ENCODE measurements around the genes PTK7, CRIP3, ZNF318 and RSPH9.

- PRO-cap, 6 experiments, result no peak in any of the 6 experiments
- RAMPAGE, long total RNA, 2 experiments, result no peak in any of the 2 experiments
- RRBS, result no CpG with 5 or more reads among the region's 4 CpGs
Measured at GRCh38 chr6:42923752-42924215, 5.5 kb upstream of the CNPY3 start.

DNA sequence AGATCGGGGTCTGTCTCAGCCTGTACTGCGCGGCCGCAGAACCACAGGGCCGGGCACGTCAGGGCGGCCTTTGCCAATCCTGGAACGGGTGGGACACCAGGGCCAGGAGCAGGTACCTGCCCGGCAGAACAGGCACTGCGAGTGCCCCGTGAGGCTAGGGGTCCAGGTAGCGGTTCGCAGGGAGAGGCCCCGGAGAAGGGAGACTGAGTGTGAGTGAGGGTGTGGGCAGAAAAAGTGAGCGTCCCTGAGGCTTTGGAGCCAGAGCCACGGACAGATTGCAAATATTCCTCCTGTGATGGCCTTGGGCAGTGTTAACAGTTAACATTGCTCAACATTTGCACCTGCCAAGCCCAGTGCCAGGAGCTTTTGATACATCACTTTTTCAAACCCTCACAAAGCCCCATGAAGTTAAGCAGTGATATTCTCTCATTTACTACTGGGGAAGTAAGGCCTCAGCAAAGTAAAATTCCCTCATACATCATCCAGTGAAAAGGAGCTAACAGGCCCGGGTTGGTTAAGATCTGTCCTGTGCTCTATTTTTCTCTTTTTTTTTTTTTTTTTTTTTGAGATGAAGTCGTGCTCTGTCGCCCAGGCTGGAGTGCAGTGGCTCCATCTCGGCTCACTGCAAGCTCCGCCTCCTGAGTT is 575 bp downstream of the GNMT start:
- PRO-cap, 6 experiments, result no peak in any of the 6 experiments
- RAMPAGE, long total RNA, 2 experiments, result no peak in any of the 2 experiments
- RRBS, result 21% methylated on average over 13 of the region's 21 CpGs

DNA sequence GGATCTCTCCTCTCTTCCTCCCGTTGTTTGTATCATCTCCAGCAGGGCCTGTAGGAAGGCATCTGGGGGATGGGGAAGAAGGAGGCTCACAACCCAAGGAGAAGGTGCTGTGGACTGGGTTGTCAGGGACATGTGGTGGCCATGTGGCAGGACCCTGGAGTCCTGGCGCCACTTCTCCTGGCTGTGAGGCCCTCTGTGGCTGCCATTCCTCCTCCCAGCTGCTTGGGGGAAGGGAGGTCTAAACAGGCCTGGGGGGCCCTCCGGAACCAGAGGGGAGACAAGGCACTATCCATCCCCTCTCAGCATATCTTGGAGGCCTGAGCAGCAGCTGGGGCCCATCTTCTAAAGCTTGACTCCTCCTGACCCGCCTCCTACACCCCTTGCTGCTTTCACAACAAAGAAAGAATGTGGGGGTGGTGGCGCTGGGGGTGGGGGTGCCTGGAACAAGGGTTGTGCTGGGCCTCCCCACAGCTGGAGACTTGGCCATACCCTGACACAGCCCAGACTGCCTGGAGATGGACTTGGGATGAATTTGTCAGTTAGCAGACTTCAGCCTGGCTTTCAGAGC is 824 bp upstream of the PTK7 start:
- PRO-cap, 6 experiments, result no peak in any of the 6 experiments
- RAMPAGE, long total RNA, 2 experiments, result no peak in any of the 2 experiments
- RRBS, result no CpG with 5 or more reads among the region's 5 CpGs

GRCh38 chr6:43075781-43076956 is at the start of gene PTK7:
TSS of gene PTK7 (plus strand) at chr6:43076314.
- PRO-cap, 6 experiments, result peak in 6 of 6 experiments; most common plus-strand start chr6:43076281 (in 3); most common minus-strand start chr6:43076166 (in 2)
- RAMPAGE, long total RNA, 2 experiments, result no peak in any of the 2 experiments
- RRBS, result under 1% methylated on average over 47 of the region's 102 CpGs

- PRO-cap, 6 experiments, result no peak in any of the 6 experiments
- RAMPAGE, long total RNA, 2 experiments, result no peak in any of the 2 experiments
- RRBS, result 0% methylated on average over 1 of the region's 14 CpGs
Measured at GRCh38 chr6:43129437-43130089, 41.5 kb upstream of the SRF start.

GRCh38 chr6:43225504-43226463 is 3.5 kb downstream of the DNPH1 start:
- PRO-cap, 6 experiments, result no peak in any of the 6 experiments
- RAMPAGE, long total RNA, 2 experiments, result no peak in any of the 2 experiments
- RRBS, result no CpG with 5 or more reads among the region's 21 CpGs

- PRO-cap, 6 experiments, result no peak in any of the 6 experiments
- RAMPAGE, long total RNA, 2 experiments, result no peak in any of the 2 experiments
- RRBS, result no CpG with 5 or more reads among the region's 9 CpGs
Measured at GRCh38 chr6:43262103-43262664, 18.9 kb downstream of the TTBK1 start.

- PRO-cap, 6 experiments, result peak in 6 of 6 experiments; most common plus-strand start chr6:43308368 (in 2); most common minus-strand start chr6:43308823 (in 5)
- RAMPAGE, long total RNA, 2 experiments, result start-site peak on the minus strand in 1 of 2 experiments, at chr6:43308798-43308807 at its widest, 39 reads per replicate
- RRBS, result no CpG with 5 or more reads among the region's 43 CpGs
Measured at GRCh38 chr6:43308257-43309193, at the start of gene CRIP3. TSS of gene CRIP3 (minus strand) at chr6:43308826.

DNA sequence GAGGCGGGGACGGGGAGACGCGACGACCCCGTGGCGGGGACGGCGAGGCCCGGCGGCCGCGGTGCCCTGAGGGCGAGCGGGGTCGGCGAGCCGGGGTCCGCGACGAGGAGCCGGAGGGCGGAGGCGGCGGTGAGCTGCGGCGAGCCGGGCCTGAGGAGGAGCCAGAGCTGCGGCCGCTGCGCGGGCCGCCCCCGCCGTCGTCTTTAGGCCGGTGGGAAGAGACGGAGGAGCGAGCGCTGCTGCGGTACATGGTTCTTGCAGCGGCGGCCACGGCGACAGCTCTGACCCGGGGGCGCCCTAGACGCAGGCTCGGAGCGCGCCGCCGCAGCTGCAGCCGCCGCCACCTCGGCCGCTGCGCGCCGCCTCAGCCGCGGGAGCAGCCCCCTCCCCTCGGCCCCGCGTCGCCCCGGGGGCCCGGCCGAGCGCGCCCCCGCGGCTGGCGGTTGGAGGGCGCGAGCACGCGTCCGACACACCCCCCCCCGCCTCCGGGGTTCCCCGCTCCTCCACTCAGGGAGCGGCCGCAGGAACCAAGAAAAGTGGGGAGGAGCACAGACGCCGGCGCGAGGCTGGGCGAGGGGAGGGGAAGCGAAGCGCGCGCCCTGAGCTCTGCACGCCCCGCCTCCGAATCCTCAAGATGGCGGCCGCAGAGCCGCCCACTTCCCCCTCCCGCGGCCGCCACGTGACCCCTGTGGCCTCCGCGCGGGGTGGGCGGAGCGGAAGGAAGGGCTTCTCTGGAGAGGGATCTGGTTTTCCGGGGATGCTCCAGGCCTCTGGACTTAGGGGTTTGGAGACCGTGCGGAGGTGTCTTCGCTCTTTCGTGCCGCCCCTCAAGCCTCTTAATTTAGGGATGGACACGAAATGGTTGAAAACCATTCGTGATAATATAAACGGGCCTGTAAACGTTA is at the start of gene ZNF318:
ZNF318 (minus strand) TSS at position 532 of the 905 bp plus-strand sequence.
- PRO-cap, 6 experiments, result peak in 6 of 6 experiments; most common plus-strand start position 206 of the sequence (in 4); most common minus-strand start position 283 of the sequence (in 5)
- RAMPAGE, long total RNA, 2 experiments, result no peak in any of the 2 experiments
- RRBS, result under 1% methylated on average over 57 of the region's 118 CpGs

DNA sequence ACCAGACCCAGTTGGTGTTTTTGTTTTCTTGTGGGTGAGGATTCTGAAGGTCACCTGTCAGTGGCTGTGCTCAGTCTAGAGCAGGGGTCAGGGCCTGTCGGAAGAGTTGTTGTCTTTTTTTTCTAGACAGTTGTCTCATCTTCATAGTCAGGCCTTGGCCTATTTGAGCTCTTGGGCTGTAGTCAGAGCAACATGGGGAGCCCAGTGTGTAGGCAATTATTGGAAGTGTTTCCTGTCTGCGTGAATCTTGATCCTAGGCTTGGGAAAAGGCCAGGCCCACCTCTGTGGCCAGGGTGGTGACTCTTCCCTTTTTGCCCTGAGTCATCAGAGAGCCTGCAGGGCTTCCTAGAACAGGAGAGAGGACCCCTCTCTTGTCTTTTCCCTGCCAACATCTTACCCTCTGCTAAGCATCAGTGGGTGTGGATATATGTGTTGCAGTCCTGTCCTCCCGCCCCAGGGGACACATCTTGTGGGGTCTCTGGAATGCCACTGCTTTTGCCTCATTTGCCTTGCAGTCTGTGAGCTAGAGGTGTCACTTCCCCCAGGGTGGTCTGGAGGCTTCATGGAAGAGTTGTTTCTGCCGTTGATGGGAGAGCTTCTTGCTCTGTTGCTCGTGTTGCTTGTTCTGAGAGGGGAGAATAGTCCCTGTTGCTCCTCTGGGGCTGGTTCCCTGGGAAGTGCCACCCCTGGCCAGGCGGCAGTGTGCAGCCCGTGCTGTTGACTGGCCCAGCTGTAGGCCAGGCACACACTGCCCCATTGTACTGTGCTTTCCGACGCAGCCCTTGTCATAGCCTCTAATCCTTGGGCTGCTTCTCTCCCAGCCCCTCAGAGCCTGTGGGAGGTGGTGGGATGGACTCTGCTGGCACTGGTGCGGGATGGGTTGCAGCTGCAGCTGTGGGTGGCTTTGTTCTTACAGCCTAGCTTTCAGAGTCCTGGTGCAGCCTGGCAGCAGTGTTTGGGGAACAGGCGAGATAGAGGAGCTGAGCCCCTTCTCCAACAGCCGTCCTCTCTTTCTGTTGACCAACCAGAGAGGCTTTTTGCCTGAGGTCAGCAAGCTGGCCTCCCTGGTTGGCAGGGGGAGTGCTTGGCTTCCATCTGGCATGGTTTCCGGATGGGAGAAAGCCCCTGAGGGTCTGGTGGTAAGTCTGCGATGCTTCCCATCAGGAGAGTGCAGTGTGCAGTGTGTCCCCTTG is 11.7 kb downstream of the TJAP1 start:
- PRO-cap, 6 experiments, result no peak in any of the 6 experiments
- RAMPAGE, long total RNA, 2 experiments, result no peak in any of the 2 experiments
- RRBS, result no CpG with 5 or more reads among the region's 14 CpGs

- PRO-cap, 6 experiments, result no peak in any of the 6 experiments
- RAMPAGE, long total RNA, 2 experiments, result no peak in any of the 2 experiments
- RRBS, result 4% methylated on average over 7 of the region's 30 CpGs
Measured at GRCh38 chr6:43510592-43511292, 596 bp upstream of the LRRC73 start.

GRCh38 chr6:43528116-43528851 is 11.4 kb downstream of the POLR1C start:
- PRO-cap, 6 experiments, result no peak in any of the 6 experiments
- RAMPAGE, long total RNA, 2 experiments, result no peak in any of the 2 experiments
- RRBS, result no CpG with 5 or more reads among the region's 1 CpG

DNA sequence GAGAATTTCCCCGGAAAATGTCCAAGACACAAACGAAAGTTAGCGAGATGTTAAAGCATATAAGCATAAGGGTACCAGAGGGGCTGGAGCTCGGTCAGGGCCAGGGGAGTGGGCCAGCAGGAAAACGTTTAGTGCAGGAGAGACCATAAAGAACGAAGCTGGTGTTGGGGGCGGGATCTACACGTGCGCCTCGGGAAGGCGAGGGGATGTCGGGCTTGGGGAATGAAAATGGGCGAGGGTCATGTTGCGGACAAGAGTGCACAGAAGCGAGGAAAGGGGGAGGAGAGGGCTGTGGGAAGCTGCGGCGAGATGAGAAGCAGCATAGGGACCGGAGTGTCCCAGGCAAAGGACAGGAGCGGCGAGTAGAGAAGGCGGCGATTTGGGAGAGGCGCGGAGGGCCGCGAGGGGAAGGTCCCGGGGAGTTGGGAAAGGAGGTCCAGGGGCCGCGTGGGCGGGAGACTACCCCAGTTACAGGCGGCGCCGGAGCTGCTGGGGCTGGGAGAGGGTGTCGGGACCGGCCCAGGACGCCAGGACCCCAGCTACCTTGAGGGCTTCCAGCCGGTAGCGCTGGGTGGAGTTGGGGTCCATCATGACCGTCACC is 521 bp downstream of the XPO5 start:
- PRO-cap, 6 experiments, result peak in 1 of 6 experiments; most common plus-strand start position 365 of the sequence (in 1)
- RAMPAGE, long total RNA, 2 experiments, result no peak in any of the 2 experiments
- RRBS, result 1% methylated on average over 18 of the region's 39 CpGs

DNA sequence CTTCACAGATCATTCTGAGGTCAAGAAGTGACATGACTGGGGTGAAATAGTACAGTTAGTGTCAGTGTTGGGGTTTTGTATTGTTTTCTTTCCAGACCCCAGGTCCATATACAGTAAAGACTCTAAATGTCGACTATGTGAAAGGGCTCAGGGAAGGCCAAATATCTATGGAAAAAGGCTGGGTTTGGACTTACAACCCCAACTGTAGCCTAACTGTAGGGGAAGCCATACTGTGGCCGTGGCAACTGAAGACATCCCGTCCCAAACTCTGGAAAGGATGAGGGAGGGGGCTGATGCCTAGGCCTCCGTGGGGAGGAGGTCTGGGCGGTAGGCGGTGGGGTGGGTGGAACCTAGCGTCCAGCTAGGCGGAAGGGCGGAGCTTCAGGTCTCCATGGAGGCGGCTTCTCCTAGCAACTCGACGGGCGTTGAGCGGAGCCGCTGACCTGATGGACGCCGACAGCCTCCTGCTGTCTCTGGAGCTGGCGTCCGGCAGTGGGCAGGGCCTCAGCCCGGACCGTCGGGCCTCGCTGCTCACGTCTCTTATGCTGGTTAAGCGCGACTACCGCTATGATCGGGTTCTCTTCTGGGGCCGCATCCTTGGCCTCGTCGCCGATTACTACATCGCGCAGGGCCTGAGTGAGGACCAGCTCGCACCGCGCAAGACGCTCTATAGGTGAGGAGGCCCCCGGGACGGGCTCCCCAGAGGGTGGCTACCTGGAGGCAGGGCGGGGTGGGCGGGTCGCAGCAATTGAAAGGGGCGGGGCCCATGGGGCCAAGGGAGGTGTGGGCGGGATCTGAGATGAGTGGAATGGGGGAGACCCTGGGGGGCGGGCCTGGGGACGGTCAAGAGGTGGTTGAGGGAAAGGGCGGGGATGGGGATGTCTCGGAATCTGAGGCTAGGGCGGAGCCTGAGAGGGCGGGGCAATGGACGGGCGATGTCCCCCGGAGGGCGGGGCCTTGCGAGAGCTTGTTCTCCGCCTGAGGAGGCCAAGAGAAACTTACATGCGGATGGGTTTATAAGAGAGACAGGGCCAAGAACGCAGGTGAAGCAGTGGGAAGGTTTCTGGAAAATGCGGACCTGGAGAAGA is at the start of gene RSPH9:
RSPH9 (plus strand) TSS at position 384 of the 1,088 bp plus-strand sequence.
- PRO-cap, 6 experiments, result peak in 3 of 6 experiments; most common plus-strand start position 416 of the sequence (in 1); most common minus-strand start position 270 of the sequence (in 3)
- RAMPAGE, long total RNA, 2 experiments, result no peak in any of the 2 experiments
- RRBS, result no CpG with 5 or more reads among the region's 60 CpGs

DNA sequence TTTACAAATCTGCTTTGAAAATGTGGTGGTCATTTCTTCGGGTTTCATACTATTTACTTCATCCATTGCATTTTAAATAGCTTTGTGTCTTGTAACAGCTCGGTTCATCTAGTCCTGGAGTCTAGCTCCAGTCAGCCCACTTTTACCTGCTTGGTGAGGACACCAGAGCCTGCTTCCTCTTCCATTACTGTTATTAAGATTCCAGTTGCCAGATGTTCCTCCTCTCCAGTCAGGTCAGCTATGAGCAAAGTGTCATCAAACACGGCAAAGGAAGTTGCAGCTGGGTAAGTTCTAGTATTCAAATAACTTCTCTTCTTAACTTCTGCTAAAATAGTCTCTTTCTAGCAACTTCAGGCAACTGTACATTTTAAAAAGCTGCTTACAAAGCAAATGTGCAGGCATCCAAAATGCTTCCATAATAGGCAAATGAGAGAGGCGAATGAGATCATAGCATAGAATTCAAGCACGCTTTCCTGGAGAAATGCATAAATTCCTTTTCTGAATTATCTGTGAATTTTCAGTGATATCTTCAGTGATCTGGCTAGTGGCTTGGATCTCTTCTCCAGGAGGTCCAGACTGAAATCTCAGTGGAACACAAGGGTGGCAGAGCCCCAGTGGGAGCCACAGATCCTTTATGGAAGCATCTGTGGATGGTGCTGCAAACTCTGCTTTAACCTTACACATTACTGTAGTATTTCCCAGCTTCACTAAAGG is 18.5 kb upstream of the MRPS18A start:
- PRO-cap, 6 experiments, result peak in 1 of 6 experiments; most common plus-strand start position 523 of the sequence (in 1); most common minus-strand start position 242 of the sequence (in 1)
- RAMPAGE, long total RNA, 2 experiments, result no peak in any of the 2 experiments
- RRBS, result no CpG with 5 or more reads among the region's 5 CpGs

DNA sequence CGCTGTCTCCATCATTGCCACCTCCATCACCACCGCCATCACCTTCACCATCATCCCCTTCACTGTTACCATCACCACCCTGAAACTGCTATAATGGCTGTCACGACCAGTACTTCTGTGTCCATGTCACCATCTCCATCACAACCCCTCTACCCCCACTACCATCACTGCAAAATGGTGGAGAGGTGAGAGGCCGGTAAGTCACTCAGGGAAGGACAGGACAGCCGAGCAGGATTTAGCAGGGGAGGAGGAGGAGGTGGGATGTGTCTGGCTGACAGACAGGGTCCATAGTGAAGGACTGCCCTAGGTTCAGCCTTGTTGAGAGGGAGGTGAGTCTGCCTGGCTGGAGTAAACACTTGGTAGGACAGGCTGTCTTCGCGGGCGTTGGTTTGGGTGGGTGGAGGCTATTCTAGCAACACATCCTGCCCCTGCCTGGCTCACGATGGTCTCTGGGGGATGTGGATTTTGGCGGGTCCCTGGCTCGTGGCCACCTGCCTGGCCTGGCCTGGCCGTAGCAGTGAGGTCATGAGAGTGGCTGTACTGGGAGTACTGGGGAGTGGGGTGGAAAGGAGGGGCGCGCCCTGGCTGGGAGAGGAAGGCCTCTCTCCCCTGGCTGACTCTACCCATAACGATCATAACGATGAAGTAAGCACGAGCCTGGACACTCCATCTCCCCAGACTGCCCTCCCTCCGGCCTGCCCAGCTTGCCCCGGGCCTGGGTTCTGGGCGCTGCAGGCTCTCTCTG is 30.1 kb upstream of the MRPS18A start:
- PRO-cap, 6 experiments, result peak in 6 of 6 experiments; most common plus-strand start position 631 of the sequence (in 2); most common minus-strand start position 345 of the sequence (in 2)
- RAMPAGE, long total RNA, 2 experiments, result no peak in any of the 2 experiments
- RRBS, result no CpG with 5 or more reads among the region's 20 CpGs

GRCh38 chr6:43768104-43768545 is 1.9 kb upstream of the VEGFA start:
- PRO-cap, 6 experiments, result no peak in any of the 6 experiments
- RAMPAGE, long total RNA, 2 experiments, result no peak in any of the 2 experiments
- RRBS, result no CpG with 5 or more reads among the region's 4 CpGs

GRCh38 chr6:43769572-43769797 is 526 bp upstream of the VEGFA start:
- PRO-cap, 6 experiments, result no peak in any of the 6 experiments
- RAMPAGE, long total RNA, 2 experiments, result no peak in any of the 2 experiments
- RRBS, result no CpG with 5 or more reads among the region's 11 CpGs

DNA sequence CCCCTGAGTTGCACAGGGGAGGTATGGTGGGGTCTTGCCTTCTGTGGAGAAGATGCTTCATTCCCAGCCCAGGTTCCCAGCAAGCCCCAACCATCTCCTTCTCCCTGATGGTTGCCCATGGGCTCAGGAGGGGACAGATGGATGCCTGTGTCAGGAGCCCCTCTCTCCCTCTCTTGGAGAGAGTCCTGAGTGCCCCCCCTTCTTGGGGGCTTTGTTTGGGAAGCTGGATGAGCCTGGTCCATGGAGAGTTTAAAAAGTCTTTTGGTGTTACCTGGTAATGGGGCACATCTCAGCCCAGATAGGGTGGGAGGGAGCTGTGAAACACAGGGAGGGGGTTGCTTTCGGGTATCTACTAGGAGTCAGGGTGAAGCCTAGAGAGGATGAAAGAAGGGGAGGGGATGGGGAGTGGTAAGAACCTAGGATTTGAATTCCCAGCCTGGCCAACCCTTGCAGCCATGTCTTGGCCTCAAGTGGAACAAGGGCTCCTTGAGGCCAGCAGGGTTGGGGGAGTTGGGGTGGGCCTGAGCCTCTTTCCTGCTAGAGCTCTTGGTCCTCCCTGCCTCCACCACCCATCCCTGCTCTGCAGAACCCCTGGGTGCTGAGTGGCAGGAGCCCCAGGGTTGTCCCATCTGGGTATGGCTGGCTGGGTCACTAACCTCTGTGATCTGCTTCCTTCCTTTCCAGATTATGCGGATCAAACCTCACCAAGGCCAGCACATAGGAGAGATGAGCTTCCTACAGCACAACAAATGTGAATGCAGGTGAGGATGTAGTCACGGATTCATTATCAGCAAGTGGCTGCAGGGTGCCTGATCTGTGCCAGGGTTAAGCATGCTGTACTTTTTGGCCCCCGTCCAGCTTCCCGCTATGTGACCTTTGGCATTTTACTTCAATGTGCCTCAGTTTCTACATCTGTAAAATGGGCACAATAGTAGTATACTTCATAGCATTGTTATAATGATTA is 8.0 kb downstream of the VEGFA start:
- PRO-cap, 6 experiments, result no peak in any of the 6 experiments
- RAMPAGE, long total RNA, 2 experiments, result no peak in any of the 2 experiments
- RRBS, result no CpG with 5 or more reads among the region's 5 CpGs

- PRO-cap, 6 experiments, result peak in 1 of 6 experiments; most common plus-strand start chr6:43787436 (in 1)
- RAMPAGE, long total RNA, 2 experiments, result no peak in any of the 2 experiments
- RRBS, result no CpG with 5 or more reads among the region's 3 CpGs
Measured at GRCh38 chr6:43787317-43787544, 17.2 kb downstream of the VEGFA start.

Data from heart left ventricle (tissue), 7 donors.